ENCODE data around the genes SLC25A23, DENND1C, GPR108 and MBD3L5.

DNA sequence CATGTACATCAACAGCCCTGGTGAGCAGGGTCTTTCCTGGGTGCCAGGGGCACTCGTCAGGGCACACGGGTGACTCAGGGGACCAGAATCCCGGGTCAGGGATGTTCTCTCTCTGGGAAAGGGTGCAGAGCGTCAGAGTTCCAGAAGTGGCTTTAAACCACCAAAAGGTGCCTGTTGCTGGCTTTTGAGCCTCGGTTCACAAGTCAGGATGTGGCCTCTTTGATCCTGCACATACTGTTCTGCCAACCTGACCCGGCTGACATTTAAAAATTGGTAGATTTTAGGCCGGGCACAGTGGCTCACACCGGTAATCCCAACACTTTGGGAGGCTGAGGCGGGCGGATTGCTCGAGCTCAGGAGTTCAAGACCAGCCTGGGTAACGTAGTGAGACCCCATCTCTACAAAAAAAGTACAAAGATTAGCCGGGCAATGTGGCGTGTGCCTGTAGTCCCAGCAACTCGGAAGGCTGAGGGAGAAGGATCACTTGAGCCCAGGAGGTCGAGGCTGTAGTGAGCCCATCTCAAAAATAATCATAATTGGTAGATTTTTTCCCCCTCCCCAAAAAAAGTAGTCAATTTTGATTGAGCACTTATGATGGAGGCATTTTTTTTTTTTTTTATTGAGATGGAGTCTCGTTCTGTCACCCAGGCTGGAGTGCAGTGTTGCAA, 1.3 kb downstream of the CLPP start:
- PRO-cap, result no peak
- RAMPAGE, long total RNA, result no peak

GRCh38 chr19:6392353-6392832, 571 bp downstream of the GTF2F1 start:
- PRO-cap, result no peak
- RAMPAGE, long total RNA, result no peak

GRCh38 chr19:6459441-6460064, at the start of gene SLC25A23:
SLC25A23 (minus strand) TSS chr19:6459792.
- PRO-cap, result bidirectional peak, plus-strand start at chr19:6459930, minus-strand start at chr19:6459792
- RAMPAGE, long total RNA, result no peak

DNA sequence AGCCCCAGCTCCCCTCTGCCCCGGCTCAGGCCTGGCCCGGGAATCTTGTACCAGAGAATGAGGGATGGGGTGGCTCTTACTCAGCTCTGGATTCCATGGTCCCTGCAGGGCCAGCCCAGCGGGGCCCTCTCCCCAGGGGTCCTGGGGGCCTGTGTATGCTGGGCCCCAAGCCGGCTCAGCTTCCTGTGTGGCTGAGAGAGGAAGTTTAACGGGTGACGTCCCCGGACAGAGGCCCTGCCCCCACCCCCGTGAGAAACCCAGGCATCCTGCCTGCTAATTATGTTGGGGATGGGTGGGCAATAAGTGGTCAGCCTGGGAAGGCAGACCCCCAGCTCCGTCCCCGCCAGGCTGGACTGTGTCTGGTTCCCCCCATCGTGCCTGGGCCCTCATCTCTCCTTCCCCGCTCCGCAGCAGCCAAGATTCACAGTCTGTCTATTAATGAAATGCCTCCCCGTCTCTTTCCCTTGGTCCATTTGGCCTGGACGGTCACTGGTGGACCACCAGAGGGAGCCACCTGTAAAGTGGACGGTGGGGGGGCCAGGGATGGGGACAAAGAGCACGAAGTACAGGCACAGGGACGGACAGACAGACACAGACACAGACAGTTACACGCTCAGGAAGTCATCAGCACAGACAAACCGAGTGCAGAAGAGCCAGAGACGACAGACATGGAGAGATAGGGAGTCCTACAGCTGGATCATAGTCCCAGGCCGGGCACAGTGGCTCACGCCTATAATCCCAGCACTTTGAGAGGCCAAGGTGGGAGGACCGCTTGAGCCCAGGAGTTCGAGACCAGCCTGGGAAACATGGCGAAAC, at the start of gene DENND1C:
Gene DENND1C, minus strand, starts transcription at position 189 of the 816 bp plus-strand sequence.
- PRO-cap, result bidirectional peak, plus-strand start at position 264 of the sequence, minus-strand start at position 189 of the sequence; unidirectional peak, minus-strand start at position 475 of the sequence
- RAMPAGE, long total RNA, result start-site peak on the minus strand centred at position 183 of the sequence, 22 bp wide, 40 and 57 reads in 2 replicates

DNA sequence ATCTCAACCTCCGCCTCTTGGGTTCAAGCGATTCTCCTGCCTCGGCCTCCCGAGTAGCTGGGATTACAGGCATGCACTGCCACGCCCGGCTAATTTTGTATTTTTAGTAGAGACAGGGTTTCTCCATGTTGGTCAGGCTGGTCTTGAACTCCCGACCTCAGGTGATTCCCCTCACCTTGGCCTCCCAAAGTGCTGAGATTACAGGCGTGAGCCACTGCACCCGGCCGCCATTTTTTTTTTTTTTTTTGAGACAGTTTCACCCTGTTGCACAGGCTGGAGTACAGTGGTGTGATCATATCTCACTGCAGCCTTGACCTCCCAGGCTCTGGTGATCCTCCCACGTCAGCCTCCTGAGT, 3.2 kb upstream of the TUBB4A start:
- PRO-cap, result no peak
- RAMPAGE, long total RNA, result no peak

DNA sequence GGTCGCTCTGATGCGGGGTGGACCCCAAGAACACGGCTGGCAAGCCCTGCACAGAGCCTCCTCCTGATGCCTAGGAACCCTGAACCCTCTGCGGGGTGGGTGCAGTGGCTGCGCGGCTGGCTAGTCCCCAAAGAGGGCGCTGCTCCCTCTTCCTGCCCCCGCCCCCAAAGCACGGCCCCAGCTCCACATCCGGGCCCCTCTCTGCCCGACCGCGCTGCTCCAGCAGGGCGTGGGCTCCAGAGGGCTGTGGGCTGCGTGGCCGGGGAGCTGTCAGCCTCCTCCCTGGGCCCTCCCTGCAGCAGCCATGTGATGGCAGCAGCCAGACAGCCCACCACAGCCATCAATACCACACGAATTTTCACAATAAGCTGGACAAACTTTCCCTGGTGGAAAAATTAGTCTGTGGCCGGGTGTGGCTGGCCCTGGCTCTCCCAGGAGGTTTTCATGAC, 21.1 kb downstream of the TNFSF9 start:
- PRO-cap, result bidirectional peak, plus-strand start at position 201 of the sequence, minus-strand start at position 60 of the sequence
- RAMPAGE, long total RNA, result no peak

DNA sequence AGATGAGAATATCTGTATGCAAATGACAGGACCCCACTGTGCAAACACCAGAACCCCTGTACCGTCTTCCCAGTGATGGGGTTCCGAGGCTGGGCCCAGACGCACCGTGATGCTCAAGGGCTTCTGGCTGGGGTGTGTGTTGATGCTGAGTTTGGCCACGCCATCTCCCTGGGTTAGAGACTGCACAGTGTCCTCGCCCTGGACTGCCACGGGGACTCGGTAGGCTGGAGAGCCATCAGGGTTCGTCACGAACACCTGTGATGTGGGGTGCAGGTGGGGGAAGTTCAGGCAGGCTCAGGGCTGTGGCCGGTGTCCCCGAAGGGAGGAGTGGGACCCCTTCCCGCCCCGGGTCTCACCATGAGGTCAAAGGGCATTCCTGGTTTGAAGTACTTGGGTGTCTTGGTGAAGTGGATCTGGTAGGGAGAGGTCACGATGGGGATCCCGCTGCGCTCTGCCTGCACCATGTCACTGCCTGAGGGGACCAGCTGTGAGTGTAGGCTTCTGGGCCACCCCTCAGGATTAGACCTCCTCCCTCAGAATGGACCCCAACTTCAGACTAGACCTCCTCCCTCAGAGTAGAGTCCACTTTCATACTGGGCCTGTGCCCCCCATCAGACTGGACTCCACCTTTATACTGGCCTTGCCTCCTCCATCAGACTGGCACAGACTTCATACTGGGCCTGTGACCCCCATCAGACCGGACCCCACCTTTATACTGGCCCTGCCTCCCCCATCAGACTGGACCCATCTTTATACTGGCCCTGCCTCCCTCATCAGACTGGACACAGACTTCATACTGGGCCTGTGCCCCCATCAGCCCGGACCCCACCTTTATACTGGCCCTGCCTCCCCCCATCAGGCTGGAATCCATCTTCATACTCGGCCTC, 8.1 kb downstream of the C3 start:
- PRO-cap, result no peak
- RAMPAGE, long total RNA, result no peak

GRCh38 chr19:6713039-6713764, 7.2 kb downstream of the C3 start:
- PRO-cap, result no peak
- RAMPAGE, long total RNA, result no peak

GRCh38 chr19:6735222-6736075, 1.9 kb downstream of the GPR108 start:
- PRO-cap, result no peak
- RAMPAGE, long total RNA, result no peak

DNA sequence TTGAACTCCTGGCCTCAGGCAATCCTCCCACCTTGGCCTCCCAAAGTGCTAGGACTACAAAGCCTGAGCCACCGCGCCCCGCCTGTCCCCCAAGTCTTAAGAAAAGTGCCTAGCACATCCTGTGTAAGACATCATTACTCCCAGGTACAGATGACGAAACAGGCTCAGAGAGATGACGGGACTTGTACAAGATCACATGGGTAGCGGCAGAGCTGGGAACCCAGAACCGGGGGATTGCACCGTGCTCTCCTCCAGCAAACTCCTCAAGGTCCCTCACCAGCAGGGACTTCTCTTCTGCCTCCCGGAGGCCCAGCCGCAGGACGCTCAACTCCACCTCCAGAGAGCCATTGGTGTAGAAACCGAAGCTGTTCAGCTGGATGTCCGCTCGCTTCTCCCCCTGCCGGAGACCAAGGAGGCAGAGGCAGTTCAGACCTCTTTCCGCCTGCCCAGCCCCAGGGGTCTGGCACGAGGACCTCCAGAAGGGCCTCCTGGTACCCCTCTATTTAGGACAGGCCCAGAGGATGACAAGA, 1.0 kb downstream of the GPR108 start:
- PRO-cap, result bidirectional peak, plus-strand start at position 167 of the sequence, minus-strand start at position 107 of the sequence
- RAMPAGE, long total RNA, result no peak

- PRO-cap, result unidirectional peak, minus-strand start at chr19:6737580
- RAMPAGE, long total RNA, result start-site peak on the minus strand at chr19:6737508-6737616, 17 and 27 reads in 2 replicates
Measured at GRCh38 chr19:6736845-6737721, at the start of gene GPR108. GPR108 (minus strand) TSS chr19:6737580.

DNA sequence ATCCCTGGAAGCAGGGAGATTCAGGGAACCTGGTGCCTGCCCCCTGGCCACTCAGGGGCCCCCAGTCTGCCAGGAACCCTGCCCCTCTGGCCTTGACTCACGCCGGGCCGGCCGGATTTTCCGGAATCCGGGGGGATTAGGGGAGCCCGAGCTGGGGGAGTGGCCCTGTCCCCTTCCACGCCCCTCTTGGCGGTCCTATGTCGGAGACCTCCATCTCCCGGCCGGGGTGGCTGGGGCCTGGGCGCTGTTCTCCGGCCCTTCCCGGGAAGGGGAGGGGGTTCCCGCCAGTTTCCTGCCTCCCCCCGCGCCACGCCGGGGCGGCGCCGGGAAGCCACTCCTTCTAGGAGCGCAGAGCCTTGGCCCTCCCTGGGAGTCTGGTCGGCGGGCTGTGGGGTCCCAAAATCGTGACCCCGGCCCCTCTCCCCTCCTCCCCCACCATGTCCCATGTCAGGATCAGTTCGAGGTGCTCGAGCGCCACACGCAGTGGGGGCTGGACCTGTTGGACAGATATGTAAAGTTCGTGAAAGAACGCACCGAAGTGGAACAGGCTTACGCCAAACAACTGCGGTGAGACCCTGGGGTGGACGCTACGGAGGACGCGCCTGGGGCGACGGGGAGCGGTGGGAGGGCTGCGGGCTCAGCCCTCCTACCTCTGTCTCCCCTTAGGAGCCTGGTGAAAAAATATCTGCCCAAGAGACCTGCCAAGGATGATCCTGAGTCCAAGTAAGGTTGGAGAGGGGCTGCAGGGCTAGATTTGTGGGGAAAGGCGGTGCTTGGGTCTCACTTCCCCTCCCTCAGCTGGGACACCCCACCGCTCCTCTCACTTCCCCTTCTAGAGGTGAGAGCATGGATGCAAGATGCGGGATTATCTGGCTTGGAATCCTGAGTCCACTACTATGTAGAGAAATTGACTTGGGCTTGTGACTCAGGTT, 1.3 kb downstream of the TRIP10 start:
- PRO-cap, result no peak
- RAMPAGE, long total RNA, result no peak

GRCh38 chr19:6743228-6743698, 3.8 kb downstream of the TRIP10 start:
- PRO-cap, result no peak
- RAMPAGE, long total RNA, result no peak

DNA sequence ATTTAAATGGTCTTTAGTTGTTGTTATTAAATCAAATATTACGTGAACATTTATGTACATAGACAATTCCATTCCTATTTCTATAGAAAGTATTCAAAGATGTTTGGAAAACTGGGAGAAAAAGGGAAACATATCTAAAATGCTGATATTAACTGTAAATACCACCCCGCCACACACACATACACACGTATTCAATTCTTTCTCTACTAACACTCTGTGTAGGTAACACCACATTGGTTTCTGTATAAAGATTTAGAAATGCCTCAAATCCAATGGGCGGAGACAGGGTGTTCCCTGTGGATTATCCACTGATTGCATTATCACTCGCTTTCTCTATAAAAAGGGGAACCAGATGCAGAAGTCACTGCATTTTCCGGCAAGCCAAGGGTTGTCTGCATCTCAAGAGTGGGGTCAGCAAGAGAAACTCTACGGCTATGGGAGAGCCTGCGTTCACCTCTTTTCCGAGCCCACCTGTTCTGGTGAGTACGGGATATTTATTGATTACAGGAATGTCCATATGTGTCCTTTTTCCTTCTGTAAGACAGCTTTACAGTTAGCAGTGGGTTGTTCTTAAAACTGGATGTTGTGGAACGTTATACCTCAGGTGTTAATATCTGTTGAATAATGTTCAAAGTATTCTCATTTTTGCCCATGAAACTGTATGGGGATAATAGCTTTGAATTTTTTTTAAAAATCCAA, at the start of gene MBD3L5:
Gene MBD3L5, plus strand, starts transcription at position 401 of the 699 bp plus-strand sequence.
- PRO-cap, result no peak
- RAMPAGE, long total RNA, result no peak

DNA sequence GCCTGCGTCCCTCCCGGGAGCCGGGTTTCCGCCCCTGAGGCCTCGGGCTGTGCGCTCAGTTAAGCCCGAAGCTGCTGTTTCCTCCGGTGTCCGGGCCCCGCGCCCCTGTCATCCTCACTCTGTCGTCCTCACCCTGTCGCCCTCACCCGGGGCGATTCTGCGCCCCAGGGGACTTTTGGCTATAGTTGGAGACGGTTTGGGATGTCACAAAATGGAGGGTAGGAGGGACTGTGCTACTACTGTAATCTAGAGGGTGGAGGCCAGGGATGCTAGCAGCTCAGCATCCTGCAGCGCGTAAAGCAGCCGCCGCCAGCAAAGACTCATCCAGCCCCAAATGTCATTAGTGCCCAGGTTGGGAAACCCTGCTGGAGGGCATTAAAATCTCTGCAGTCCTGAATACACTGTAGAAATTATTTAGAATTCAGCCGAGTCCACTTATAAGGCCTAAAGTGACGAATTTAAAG, 338 bp downstream of the ZNF557 start:
- PRO-cap, result no peak
- RAMPAGE, long total RNA, result no peak

GRCh38 chr19:7149993-7150803, 80.7 kb downstream of the ZNF557 start:
- PRO-cap, result no peak
- RAMPAGE, long total RNA, result no peak

- PRO-cap, result no peak
- RAMPAGE, long total RNA, result no peak
Measured at GRCh38 chr19:7211453-7212056, 82.7 kb downstream of the INSR start.

DNA sequence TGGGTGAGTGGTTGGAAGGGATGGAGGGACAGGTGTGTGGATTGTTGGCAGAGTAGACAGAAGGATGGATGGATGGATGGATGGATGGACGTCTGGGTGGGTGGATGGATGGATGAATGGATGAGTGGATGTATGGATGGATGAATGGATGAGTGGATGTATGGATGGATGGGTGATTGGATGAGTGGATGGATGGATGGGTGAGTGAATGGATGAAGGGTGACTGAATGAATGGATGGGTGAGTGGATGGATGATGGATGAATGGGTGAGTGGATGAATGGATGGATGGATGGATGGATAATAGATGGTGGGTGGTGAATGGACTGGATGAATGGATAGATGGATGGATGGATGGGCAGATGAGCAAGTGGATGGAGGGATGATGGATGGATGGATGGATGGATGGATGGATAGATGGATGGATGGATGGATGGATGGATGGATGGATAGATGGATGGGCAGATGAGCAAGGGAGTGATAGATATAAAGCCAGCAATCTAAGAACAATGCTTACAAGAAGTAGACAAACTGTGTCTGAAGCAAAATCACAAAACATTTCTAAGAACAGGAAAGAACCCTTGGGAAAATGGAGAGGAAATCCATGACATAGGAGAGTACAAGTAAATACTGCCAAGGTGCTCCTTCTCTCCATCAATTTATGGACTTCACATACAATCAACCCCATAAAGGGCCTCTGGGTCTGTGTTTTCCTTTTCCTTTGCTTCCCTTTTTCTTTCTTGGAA, 65.1 kb downstream of the INSR start:
- PRO-cap, result no peak
- RAMPAGE, long total RNA, result no peak

DNA sequence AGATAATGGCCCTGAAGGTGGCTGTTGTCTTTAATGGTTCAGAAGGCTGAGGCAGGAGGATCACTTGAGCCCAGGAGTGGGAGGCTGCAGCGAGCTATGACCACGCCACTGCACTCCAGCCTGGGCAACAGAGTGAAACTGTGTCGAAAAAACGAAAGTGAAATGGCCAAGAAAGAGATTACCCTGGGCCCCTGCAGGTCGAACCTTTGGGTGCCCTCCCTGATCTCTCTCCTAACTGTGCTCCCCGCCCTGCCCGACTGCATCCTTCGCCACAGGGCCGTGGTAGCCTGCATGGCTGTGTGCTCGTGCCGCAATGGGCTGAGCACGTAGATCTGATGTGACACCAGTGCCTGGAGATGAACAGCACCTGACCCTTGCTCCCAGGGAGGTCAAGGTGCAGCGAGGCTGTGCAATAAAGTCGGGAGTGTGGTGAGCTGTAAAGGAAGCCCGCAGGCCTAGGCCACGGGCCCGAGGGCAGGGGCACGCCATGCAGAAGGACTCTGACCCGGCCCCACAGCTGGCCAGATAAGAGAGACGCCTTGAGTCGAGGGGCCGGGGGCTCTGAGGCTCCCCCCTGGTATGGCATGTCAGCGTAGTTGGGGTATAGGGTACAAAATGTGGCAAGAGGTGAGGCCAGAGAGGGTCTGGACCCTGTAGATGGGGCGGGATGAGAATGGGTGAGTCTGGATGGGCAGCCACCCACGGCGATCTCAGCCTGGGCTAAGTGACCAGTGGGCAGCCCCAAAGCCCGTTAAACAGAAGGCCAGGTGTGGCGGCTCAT, 60.1 kb downstream of the PEX11G start:
- PRO-cap, result no peak
- RAMPAGE, long total RNA, result no peak

DNA sequence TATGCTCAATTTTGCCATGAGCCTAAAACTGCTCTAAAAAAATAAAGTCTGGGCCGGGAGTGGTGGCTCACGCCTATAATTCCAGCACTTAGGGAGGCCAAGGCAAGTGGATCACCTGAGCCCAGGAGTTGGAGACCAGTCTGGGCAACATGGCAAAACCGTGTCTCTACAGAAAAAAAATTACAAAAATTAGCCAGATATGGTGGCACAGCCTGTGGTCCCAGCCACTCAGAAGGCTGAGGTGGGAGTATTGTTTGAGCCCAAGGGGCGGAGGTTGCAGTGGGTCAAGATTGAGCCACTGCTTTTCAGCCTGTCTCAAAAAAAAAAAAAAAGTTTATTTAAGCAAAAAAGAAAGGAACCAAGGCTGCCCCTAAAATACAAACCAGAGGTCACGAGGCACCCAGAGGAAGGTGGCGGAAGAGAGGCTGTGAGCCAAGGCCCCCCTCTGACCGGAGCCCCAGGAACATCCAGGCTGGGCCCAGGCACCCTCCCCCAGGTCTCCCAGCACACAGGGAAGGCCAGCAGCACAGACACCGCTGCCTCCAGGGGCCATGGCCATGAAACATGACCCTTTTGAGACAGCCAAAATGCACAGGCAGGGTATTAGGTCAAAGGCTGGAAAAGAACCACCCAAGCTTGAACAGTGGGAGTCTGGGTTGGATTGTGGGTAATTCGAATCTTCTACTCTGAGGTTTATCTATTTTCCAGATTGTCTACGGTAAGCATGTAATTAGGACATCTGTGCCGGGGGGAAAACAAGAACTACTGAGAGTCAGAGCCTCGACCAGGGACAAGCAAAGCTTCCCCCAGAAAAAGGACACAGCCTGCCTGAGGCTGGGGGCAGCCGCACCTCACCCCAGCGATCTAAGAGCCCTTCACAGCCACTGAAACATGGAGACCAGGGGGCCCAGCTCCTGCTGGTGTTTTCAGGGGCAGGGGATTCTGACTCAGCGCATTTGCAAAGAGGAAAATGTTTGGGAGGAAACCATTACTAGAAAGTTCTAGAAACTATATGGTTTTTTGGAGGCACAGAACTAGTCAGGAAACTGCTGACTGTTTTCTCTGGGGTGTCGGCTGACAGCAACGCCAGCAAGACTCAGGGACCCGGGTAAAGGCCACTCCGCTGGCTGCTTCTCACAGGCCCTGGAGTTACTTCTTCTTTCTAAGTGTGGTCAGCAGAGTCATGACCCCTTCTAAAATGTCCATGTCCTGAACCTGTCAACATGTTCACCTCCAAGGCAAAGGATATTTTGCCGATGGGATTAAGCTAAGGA, 8.5 kb downstream of the PEX11G start:
- PRO-cap, result no peak
- RAMPAGE, long total RNA, result no peak

Data from Karpas-422 (cell line).